ENCODE measurements around a stretch of chr19.

DNA sequence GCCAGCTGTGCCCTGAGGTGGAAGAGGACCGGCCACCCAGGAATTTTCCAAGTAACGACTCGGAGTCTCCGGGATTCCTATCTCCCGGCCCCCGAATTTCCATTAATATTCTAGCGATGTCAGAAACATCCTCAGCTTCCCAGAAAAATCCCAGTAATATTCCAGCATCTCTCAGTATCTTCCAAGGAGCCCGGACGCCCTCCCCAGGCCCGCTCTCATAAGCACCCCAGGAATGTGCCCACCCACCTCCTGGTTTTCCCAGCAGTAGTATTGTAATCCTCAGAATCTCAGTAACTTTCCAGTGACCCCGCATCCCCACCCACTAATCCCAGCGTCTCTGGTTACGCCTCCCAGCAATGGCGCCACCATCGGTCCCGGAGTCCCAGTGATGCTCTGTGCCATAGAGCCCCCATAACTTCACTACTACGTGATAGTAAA, 1.1 kb upstream of the PNPLA6 start:
- PRO-cap: bidirectional peak, plus-strand start at position 356 of the sequence, minus-strand start at position 219 of the sequence
- RAMPAGE, long total RNA, 4 experiments: start-site peak on the plus strand in 4 of 4 experiments, centred at positions 339 to 366 of the sequence, 15 to 116 reads per replicate

DNA sequence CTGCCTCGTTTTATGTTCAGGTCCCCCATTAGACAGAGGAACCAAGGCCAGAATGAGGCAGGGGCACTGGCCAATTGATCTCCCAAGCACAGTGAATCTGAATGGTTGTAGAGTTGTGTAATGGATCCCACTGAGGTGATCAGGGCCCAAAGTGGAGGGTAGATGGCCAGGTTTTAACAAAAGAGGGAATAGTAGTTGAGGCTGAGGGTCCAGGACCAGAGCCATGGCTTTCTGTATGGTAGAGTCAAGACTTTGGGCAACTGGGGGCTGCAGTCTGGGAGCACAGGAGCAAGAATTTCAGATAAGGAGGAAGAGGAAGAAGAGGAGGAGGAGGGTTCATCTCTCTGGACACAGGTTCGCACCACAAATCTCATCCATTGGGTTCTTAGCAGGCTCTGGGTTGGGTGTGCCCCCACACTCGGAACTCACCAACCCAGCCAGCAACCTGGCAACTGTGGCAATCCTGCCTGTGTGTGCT, 18.0 kb downstream of the PNPLA6 start:
- PRO-cap: no peak
- RAMPAGE, long total RNA, 4 experiments: no peak in any of the 4 experiments

DNA sequence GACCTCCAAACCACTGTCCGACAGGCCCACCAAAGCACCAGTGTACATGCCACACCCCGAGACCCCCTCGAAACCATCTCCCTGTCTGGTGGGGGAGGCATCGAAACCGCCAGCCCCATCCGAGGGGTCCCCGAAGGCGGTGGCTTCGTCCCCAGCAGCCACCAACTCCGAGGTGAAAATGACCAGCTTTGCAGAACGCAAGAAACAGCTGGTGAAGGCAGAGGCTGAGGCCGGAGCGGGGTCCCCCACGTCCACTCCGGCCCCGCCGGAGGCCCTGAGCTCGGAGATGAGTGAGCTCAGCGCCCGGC, 16.3 kb downstream of the CAMSAP3 start:
- PRO-cap: no peak
- RAMPAGE, long total RNA, 4 experiments: no peak in any of the 4 experiments

DNA sequence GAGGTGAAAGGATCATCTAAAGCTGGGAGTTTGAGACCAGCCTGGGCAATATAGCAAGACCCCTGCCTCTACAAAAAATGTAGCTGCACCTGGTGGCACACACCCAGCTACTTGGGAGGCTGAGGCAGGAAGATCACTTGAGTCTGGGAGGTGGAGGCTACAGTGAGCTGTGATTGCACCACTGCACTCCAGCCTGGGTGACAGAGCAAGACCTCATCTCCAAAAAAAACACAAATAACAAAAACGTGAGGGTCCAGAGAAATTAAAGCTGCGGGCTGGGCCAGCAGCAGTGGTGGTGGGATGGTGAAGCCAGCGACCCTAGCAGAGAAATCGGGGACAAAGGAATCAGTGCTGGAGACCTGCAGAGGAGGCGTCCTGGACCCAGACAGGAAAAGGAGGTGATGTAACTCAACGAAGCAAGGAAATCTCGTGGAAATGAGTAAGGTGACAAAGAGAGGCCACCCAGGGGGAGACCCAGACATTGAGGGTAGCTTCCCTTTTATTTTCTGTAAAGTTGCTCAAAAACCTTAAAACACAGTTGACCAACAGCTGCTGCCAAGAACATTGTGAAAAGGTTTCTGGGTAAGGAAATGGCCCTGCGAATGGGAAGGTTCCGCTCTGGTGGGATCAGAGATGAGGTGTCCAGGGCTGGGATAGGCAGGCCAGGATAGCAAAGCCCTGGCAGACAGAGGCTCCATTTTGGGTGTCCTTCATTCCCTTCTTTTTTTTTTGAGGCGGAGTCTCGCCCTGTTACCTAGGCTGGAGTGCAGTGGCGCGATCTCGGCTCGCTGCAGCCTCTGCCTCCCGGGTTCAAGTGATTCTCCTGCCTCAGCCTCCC, 13.3 kb upstream of the RETN start:
- PRO-cap: no peak
- RAMPAGE, long total RNA, 4 experiments: no peak in any of the 4 experiments

GRCh38 chr19:7670064-7670742, 1.4 kb downstream of the RETN start:
- PRO-cap: bidirectional peak, plus-strand start at chr19:7670297, minus-strand start at chr19:7670242
- RAMPAGE, long total RNA, 4 experiments: no peak in any of the 4 experiments

GRCh38 chr19:7730594-7731228, 1.2 kb downstream of the CLEC4G start:
- PRO-cap: no peak
- RAMPAGE, long total RNA, 4 experiments: start-site peak on the minus strand in 1 of 4 experiments, at chr19:7730826-7730837 at its widest, 10 reads per replicate

GRCh38 chr19:7870760-7871259, 3.4 kb downstream of the PRR36 start:
- PRO-cap: no peak
- RAMPAGE, long total RNA, 4 experiments: no peak in any of the 4 experiments

DNA sequence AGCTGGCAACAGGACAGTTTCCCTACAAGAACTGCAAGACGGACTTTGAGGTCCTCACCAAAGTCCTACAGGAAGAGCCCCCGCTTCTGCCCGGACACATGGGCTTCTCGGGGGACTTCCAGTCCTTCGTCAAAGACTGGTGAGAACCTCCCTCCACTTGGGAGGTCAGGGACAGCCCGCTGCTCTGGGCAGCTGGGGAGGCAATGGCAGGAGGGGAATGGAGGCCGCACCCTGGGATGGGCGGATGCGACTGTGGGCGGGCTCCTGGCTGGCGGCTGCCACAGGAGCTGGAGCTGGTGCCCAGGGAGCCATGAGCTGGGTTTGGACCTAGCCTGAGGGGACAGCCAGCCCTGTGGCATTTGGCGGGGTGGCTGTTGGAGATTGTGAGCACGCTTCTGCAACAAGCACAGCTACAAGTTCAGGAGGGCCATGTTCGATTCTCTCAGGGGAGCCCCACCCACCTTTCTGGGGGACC, 3.2 kb upstream of the TGFBR3L start:
- PRO-cap: no peak
- RAMPAGE, long total RNA, 4 experiments: no peak in any of the 4 experiments

- PRO-cap: no peak
- RAMPAGE, long total RNA, 4 experiments: no peak in any of the 4 experiments
These were observed 1.3 kb downstream of the SNAPC2 start for GRCh38 chr19:7921386-7921882.

DNA sequence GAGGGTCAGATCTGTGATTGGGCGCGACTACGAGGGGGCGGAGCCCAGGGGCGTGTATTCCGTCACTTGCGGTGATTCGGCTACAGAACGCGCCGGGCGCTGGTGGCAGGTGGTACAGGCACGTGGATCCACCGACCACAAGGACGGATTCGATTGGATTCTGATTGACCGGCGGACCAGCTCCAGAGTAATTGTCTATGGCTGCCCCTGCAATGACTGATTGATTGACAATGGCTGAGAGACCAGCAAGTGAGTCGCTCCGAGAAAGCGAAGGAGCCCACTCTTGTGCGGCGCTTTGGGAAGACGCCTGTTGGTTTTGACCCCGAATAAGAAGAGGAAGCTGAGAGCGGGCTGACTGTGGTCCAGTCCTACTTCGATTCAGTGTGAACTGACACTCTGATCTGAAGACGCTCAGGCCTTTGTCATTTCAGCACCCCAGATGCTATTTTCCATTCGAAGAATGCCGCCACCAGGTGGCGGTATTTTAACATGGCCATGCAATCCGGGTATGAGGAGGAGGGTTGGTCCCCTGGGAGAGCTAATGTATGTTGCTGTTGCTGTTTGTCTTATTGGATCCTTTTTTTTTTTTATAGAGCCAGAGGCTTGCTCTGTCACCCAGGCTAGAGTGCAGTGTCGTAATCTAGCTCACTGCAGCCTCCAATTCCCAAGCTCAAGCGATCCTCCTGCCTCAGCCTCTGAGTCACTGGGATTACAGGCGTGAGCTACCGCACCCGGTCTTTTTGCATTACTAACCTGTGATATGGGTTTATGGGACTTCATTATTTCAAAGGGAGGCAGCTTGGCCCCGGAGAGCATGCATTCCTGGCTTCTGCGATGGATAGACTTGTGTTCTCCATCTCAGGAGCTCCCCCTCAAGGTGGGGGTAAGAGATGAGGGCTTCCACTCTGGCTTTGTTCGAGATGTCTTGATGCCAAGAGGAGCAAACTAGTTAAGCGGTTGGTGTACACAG, 725 bp upstream of the TIMM44 start:
- PRO-cap: bidirectional peak, plus-strand start at position 85 of the sequence, minus-strand start outside the sequence
- RAMPAGE, long total RNA, 4 experiments: no peak in any of the 4 experiments

GRCh38 chr19:8161080-8161706, 11.8 kb upstream of the FBN3 start:
- PRO-cap: no peak
- RAMPAGE, long total RNA, 4 experiments: no peak in any of the 4 experiments

- PRO-cap: no peak
- RAMPAGE, long total RNA, 4 experiments: no peak in any of the 4 experiments
These were observed 1.4 kb downstream of the CERS4 start for GRCh38 chr19:8210485-8211031.

GRCh38 chr19:8246323-8246863, 37.2 kb downstream of the CERS4 start:
- PRO-cap: no peak
- RAMPAGE, long total RNA, 4 experiments: no peak in any of the 4 experiments

GRCh38 chr19:8319933-8320509, 1.2 kb downstream of the NDUFA7 start:
- PRO-cap: no peak
- RAMPAGE, long total RNA, 4 experiments: no peak in any of the 4 experiments

- PRO-cap: no peak
- RAMPAGE, long total RNA, 4 experiments: no peak in any of the 4 experiments
These were observed 2.5 kb downstream of the RPS28 start for GRCh38 chr19:8323471-8324527.

DNA sequence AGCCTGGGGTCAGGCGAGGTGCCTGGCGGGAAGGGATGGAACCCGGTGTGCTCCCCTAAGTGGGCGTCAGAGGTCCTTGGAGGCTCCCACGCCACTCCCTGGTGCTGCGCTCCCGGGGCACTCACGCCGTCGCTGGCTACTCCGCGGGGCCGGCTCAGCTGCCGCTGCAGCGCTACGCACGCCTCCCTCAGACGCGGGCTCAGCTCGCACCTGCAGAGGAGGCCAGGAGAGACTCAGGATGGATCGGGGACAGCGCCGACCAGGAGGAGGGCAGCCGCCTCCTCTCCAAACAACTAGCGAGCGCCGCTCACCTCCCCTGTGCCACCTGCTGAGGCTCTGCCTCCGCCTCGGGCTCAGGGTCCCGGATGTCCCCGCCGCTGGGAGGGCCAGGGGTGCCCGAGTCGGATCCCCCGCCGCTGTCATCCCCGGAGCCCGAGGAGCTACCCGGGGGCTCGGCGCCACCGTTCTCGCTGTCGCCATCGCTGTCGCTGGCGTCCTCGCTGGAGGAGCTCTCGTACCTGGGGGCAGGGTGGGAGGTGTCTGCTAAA, 9.4 kb downstream of the KANK3 start:
- PRO-cap: no peak
- RAMPAGE, long total RNA, 4 experiments: no peak in any of the 4 experiments

- PRO-cap: no peak
- RAMPAGE, long total RNA, 4 experiments: no peak in any of the 4 experiments
These were observed 2.4 kb downstream of the ANGPTL4 start for GRCh38 chr19:8366384-8366671.

GRCh38 chr19:8387903-8388858, 2.0 kb upstream of the RAB11B start:
- PRO-cap: no peak
- RAMPAGE, long total RNA, 4 experiments: no peak in any of the 4 experiments

- PRO-cap: no peak
- RAMPAGE, long total RNA, 4 experiments: no peak in any of the 4 experiments
These were observed 4.9 kb downstream of the MARCHF2 start for GRCh38 chr19:8417842-8418529.

GRCh38 chr19:8461918-8462741, 17.4 kb downstream of the HNRNPM start:
- PRO-cap: no peak
- RAMPAGE, long total RNA, 4 experiments: no peak in any of the 4 experiments